NB4 (cell line): ENCODE data around the genes MYL5 and DGKQ.

DNA sequence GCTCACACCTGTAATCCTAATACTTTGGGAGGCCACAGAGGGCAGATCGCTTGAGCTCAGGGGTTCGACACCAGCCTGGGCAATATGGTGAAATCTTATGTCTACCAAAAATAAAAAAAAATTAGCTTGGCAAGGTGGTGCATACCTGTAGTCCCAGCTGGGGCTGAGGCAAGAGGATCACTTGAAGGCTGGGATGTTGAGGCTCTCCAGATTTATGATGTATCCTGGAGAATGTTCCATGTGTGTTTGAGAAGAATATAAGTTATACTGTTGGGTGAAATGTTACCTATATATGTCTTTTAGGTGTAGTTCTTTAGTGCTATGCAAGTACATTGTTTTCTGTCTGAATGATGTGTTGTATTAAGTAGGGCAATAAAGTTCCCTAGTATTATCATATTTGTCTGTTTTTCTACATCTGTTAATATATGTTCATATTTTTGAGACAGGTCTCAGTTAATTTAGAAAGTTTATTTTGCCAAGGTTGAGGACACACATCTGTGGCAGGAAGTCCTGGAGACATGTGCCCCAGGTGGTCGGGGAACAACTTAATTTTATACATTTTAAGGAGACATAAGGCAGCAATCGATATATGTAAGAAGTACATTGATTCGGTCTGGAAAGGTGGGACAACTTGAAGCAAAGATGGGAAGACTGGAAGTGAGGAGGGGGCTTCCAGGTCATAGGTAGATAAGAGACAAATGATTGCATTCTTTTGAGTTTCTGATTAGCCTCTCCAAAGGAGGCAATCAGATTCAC lies 21.1 kb downstream of the ZNF595 start:
- RRBS: no CpG with 5 or more reads among the region's 5 CpGs

- RRBS: no CpG with 5 or more reads among the region's 14 CpGs
These were observed 63.1 kb downstream of the ZNF732 start for GRCh38 chr4:242097-242723.

GRCh38 chr4:670912-671413 lies 3.1 kb downstream of the ATP5ME start:
- RRBS: no CpG with 5 or more reads among the region's 8 CpGs

DNA sequence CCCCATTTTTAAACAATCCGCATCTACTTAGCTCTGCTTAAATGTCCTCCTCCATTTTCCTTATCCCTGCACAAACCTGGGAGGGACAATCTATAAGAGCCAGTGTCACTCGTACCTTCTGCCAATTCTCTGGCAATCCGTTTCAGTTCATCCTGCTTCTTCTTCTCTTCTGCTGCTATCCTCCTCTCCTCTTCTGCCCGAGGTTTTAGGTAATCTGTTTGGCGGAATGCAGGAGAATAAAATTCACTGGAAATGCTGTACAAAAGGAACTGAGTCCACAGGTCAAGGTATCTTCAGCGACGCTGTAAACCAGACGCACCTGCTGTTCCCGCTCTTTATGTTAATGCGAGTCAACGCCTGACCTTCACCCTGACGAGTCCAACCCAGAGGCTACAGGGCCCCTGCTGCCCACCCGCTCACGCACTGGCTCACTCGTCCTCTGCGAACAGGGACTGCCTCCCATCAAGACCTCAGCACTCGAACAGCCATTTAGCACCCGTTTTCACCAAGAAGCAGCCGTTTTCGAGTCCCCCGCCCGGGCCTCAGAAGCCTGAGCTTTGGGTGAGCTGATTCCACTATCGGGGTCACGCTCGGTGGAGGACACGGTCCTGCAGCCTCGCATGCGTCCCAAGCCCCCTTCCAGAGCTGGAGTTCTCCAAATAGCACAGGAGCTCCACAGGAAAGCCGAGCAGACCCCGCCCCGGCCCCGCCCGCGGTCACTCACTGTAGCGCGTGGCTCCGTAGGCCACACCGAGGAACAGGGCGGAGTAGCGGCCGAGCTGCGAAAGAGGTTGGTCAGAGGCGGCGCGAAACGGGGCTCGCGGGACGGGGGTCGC lies 670 bp downstream of the ATP5ME start:
- RRBS: no CpG with 5 or more reads among the region's 50 CpGs

DNA sequence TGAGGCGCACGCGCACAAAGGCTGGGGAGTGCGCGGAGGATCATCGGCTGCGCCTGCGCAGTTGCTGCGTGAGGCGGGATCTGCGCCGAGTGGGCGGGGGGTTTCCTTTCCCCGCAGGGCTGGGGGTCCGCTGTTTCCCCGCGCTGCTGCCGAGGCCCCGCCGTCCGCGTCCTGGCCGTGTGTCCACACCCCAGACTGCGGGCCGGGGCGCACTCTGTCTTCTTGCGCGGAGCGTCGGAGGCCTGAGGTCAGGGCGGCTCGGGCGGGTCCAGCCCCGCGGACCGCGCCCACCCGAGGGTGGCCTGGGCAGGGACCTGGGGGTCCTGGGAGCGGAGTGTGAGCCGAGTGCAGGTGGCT lies at the start of gene MYL5:
Gene MYL5 (plus strand): TSS at position 106 of the 357 bp plus-strand sequence.
- RRBS: no CpG with 5 or more reads among the region's 40 CpGs

- RRBS: no CpG with 5 or more reads among the region's 11 CpGs
These were observed 5.3 kb downstream of the MYL5 start for GRCh38 chr4:679658-680069.

GRCh38 chr4:753977-754921 lies 48.6 kb downstream of the PCGF3 start:
- RRBS: 99% methylated on average over 4 of the region's 33 CpGs

- RRBS: 77% methylated on average over 17 of the region's 81 CpGs
These were observed 39.3 kb downstream of the CPLX1 start for GRCh38 chr4:786229-787427.

DNA sequence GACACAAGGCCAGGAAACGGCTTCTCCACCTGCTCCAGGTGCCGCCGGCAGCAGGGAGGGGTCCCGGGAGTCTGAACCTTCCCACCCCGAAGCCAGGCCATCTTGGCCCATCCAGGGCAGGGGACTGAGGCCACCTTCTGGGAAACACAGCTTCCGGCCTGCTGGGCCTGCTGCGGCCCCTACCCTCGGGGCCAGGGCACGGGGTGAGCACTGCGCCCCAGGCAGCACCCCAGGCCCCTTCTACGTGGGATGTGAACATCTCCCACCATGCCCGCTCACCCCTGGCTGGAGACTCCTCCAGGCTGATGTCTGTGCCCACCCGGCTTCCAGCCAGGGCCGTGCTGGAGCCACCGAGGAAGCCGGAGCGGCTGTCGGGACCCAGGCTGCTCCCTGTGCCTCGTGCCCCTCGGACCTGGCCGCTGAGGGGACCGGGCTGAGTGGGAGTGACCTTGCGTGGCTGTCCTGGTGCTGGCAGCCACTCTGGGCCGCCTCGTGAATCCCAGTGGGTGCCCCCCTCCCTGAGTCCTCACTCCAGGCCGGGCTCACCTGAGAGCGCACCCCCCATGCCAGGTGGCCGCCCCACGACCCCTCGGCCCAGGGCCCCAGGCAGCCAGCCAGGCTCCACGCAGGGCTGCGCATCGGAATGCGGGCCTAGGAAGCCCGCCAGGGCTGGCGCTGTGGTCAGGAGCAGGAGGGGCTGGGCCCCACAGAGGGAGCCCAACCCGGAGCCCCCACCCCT lies 34.2 kb downstream of the CPLX1 start:
- RRBS: 65% methylated on average over 14 of the region's 37 CpGs

GRCh38 chr4:792282-793165 lies 33.4 kb downstream of the CPLX1 start:
- RRBS: 70% methylated on average over 9 of the region's 48 CpGs

- RRBS: 67% methylated on average over 2 of the region's 15 CpGs
These were observed 7.1 kb downstream of the CPLX1 start for GRCh38 chr4:818856-819300.

- RRBS: no CpG with 5 or more reads among the region's 12 CpGs
These were observed 39.0 kb upstream of the CPLX1 start for GRCh38 chr4:864953-865309.

GRCh38 chr4:971396-972607 lies 1.6 kb downstream of the DGKQ start:
- RRBS: 92% methylated on average over 4 of the region's 39 CpGs

GRCh38 chr4:973462-974015 lies at the start of gene DGKQ:
Gene DGKQ, minus strand, starts transcription at chr4:973569.
- RRBS: 72% methylated on average over 34 of the region's 78 CpGs

DNA sequence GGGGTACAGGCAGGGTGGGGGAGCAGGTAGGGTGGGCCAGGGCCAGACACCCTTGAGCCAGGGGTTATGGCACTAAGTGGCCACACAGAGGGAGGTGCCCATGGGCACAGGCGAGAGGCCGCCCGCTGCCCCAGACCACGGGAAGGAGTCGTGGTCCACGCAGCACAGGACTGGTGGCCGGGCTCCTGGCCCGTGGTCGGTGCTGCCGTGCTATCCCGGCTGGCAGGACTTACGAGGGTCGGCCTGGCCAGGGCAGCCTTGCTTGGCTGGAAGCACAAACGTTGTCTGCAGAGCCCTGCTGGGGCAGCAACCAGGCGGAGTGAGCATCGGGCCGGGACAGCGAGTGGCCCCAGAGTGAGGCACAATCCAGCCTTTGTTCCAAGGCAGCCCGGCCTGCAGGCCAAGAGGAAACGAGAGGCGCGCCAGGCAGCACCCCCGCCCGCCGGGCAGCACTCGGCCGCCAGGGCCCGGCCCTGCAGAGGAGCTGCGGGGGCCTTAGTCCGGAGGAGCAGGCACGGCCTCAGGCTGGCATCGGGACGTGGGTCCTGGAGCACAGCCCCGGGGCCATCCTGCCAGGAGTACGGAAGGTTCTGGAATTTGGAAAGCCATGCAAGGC lies 24.0 kb downstream of the FGFRL1 start:
- RRBS: 95% methylated on average over 15 of the region's 35 CpGs

DNA sequence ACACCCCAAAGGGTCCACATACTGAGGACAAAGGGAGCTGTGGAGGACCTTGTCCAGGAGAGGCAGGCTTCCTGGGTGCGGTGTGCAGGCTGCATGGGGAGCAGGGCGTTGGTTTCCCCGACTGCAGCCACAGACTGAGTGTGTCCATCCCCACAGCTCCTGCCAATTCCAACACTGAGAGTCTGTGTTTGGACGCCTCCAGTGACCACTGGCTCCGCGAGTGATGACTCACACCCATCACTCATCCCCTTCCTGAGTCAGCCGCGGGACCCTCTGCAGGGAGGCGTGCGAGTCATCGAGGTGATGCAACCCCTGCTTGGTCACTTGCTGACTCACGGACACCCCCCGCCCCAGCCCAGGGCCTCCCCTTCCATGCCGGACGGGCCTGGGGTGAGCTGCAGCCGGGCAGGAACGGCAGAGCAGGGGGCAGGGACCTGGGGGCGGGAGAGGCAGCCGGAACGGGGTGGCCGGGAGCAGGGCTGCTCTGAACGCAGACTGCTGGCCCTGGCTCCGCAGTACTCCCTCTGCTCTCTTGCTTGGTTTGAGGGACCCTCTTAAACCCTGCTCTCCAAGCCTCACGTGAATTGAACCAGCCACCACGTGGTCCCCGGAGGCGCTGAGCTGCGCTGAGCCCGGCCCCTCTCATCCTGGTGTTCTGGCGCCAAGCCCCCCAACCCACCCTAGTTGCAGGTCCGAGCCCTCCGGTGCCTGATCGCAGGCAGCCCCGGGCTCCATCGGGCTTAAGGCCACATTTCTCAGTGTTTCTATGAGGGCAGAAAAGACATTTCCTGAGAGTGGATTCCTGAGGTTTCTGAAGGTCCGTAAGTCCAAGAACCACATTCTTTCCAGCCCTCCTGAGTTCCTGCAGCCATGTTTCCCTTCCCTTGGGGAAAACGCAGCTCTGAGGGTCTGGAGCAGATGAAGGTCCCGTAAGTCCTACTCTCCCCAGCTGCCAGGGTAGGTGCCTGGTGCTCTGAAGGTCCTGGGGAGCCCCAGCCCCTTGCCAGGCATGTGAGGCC lies 32.4 kb downstream of the FGFRL1 start:
- RRBS: 28% methylated on average over 8 of the region's 38 CpGs

DNA sequence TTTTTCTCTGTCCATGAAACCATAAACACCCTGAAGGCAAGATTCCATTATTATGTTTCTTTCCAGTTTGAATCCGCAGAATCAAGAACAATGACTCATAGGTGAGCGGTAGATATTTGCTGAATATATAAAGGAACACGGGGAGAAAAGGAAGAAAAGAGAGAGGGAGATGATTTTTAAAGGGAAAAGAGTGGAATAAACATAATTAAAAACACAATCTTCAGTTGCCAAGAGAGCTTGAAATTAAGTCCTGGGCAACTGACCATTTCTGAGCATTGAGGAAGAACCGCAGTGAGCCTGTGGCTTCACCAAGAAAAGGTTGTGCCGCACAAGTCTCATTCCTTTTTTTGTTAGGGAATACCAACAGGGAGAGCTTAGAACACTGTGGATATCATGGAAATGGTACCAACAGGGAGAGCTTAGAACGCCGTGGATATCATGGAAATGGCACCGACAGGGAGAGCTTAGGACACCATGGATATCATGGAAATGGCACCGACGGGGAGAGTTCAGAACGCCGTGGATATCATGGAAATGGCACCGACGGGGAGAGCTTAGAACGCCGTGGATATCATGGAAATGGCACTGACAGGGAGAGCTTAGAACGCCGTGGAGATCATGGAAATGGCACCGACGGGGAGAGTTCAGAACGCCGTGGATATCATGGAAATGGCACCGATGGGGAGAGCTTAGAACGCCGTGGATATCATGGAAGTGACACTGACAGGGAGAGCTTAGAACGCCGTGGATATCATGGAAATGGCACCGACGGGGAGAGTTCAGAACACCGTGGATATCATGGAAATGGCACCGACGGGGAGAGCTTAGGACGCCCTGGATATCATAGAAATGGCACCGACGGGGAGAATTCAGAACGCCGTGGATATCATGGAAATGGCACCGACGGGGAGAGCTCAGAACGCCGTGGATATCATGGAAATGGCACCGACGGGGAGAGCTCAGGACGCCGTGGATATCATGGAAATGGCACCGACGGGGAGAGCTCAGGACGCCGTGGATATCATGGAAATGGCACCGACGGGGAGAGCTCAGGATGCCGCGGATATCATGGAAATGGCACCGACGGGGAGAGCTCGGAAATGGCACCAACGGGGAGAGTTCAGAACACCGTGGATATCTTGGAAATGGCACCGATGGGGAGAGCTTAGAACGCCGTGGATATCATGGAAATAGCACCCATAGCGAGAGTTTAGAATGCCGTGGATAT lies 28.3 kb downstream of the SPON2 start:
- RRBS: no CpG with 5 or more reads among the region's 63 CpGs

GRCh38 chr4:1171016-1172231 lies 959 bp downstream of the SPON2 start:
- RRBS: 83% methylated on average over 14 of the region's 126 CpGs

DNA sequence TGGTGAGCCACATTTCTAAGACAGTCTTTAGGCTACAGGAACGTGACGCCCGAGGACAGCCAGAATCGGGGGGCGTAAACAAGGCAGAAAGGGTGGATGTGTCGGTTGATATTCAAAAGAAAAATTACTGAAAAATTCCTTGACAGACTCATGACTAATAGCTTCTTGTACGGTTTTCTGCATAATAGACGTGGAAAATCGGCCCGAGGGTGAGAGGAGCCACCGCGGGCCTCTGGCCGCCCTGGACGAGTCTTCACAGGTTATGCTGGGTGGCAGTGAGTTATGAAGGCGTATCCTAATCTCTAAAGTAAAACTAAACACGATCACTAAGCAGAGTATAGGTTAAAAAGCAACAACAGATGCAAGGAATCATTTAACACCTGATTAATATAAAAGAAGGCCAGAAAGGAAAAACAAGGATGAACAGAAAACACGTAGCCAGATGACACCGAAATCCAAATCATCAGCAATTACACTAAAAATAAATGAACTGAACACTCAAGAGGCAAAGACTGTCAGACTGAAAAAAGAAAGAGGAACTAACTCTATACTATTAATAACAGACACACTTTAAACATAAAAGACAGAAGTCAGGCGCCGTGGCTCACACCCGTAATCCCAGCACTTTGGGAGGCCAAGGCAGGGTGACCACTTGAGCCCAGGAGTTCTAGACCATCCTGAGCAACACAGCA lies 30.3 kb downstream of the CTBP1 start:
- RRBS: no CpG with 5 or more reads among the region's 21 CpGs

- RRBS: no CpG with 5 or more reads among the region's 36 CpGs
These were observed 11.0 kb downstream of the CTBP1 start for GRCh38 chr4:1237853-1238487.